BJ (cell line): ENCODE data around the genes TP53BP2, EPHX1 and PYCR2.

GRCh38 chr1:223835690-223836309 lies 9.9 kb downstream of the TP53BP2 start:
- CAGE, long polyA plus RNA = no peak
- RRBS = no CpG with 5 or more reads among the region's 6 CpGs

GRCh38 chr1:223845796-223846626 lies at the start of gene TP53BP2:
TSS of gene TP53BP2 (minus strand) at chr1:223845947.
- CAGE, long polyA plus RNA = no peak
- RRBS = under 1% methylated on average over 63 of the region's 109 CpGs

- CAGE, long polyA plus RNA = no peak
- RRBS = no CpG with 5 or more reads among the region's 85 CpGs
These were observed 121.2 kb upstream of the FBXO28 start for GRCh38 chr1:223992352-223993505.

DNA sequence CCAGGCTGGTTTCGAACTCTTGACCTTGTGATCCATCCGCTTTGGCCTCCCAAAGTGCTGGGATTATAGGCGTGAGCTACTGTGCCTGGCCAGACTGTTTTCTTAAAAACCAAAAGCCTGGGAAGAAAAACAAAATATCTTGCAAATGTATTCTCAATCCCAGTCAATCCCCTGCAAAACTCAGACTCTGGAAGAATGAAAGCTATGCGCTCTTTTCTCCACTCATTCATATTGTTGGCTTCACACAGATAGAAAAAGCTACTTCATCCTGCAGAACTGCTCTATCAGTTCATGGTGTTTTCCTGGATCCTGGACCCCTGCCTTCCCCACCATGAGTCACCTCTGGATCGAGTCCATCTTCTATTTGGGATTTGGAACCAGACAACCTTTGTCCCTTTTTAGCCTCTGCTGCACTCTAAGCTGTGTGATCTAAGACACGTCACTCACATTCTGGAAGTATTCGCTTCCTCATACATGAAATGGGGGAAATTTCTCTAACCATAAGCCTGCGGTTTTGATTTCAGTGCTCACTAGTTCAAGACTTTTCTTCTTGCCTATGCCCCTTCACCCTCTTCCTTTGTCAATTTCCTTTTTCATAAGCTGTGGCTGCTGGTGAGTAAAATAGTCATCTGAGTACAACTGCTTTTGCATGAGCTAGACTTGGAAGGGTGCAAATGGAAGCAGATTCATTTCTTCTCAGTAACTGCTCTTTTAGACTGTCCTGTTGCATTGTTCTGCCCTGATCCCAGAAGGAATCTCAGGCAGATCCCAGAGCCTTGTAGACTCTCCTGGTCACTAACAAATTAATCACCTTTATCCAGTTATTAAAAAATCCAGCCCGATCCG lies 14.1 kb upstream of the DEGS1 start:
- CAGE, long polyA plus RNA = no peak
- RRBS = no CpG with 5 or more reads among the region's 10 CpGs

DNA sequence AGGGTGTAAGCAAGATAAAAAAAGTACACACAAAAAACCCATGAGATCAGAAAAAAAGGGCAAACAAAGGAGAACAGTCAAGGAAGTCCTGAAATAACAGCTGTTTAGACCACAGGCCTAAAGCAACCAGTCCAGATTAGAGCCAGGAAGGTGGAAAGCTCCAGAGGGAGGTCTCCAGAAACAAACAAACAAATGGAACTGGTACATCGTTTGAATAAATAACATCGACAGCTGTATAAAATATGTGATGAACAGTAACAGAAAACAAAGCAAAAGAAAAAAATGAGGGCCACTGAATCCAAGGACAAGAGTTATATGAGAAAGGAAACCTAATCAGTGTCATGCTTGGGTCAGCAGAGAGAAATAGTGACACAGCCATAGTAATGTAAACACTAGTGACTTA lies 67.5 kb downstream of the NVL start:
- CAGE, long polyA plus RNA = no peak
- RRBS = no CpG with 5 or more reads among the region's 2 CpGs

DNA sequence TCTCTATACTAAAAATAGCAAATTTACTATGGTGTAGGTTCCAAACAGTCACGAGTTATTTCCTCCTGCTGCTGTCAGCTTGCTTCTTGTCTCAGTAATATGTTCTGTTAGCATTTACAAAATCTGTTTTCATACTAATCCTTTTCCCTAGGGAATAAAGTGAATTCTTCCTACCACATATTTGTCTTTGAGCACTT lies 2.4 kb downstream of the WDR26 start:
- CAGE, long polyA plus RNA = no peak
- RRBS = no CpG with 5 or more reads among the region's 1 CpG

DNA sequence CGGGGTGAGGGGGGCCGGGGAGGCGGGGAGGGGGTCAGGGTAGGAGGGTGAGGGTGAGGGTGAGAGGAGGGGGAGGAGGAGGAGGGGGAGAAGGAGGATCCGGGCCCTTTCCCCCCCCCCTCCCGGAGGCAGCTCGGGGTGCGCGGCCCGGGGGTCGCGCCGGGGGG lies 252 bp downstream of the WDR26 start:
- CAGE, long polyA plus RNA = no peak
- RRBS = 2% methylated on average over 3 of the region's 12 CpGs

DNA sequence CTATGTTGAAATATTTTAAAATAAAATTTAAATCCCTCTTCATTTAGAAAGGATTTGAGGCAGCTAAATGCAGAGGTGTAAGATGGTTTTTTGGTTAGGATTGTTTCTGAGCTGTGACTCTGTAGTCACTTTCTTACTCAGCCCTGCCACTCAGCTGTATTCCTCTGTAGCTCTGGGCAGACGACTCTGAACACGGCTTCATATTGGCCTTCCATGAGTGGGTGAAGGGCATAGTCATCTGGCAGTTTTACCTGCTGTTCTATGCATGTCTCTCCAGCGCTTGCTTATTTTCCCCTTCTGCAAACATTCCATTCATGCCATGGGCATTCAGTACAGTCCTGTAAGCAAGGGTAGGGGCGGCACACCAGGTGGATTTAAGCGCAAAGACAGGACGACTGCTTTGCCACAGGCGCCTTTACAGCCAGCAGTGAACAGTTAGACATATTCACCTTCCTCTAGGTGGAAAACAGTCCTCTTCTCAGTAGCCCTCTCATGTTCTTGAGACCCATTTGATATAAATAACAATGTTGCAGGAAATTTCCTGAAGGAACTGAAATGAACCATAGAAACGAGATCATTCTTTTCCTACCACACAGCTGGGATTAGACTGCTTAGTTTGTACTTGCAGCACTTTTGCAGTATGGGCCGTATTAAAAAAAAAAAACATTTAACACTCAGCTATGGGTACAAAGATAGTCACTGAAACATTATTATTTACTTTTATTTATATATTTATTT lies 4.5 kb upstream of the WDR26 start:
- CAGE, long polyA plus RNA = no peak
- RRBS = no CpG with 5 or more reads among the region's 9 CpGs

DNA sequence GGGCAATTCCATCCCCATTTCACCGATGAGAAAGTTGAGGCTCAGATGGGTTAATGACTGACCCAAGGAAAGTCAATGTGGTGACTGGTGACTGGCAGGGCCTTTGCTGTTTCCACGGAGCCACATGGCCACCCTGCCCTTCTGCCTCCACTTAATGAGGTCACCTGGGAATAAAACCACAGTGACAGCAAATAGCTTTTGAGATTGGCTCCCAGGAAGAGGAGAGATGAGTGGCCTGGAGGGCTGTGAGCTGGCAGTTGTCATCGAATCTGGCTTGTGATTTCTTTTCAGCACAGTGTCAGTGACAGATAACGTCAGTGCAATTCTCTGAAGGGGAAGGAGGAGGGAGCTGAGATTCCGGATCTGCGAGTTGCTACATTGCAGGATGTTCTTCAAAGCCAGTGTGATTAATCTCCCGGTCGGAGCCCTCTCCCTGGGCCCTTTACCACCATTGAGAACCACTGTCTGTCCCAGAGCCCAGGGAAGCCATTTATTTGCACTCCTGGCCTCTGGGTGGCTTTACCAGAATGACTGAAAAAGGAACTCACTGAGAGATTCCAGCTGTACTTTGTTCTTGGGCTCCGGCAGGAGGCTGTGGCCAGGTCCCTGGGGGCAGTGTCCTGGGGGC lies 117.2 kb downstream of the CNIH3 start:
- CAGE, long polyA plus RNA = no peak
- RRBS = no CpG with 5 or more reads among the region's 9 CpGs

DNA sequence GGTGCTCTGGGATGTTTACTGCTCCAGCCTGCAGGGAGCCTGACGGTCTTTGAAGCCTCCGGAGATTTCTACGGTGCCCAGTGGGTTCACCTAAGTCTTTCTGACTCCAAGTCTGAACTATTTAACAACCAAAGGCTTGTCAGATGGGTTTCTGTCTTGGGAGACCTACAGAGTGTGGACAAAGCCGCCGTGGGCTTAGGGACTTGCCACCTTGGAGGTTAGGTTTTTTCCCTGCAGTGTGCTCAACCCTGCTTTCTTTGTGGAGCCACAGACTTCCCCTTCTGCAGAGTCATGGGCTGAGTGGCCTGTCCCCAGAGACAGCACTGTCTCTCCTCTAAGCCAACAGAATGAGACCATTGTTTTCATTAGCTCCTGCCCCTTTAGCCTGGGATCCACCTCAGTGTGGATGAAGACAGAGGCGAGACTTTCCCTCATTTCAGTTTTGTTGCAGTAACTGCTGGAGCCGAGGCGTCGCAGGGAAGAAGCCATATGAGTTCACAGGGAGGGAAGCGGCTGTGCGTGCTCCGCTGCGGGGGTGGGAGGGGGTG lies 120.6 kb downstream of the CNIH3 start:
- CAGE, long polyA plus RNA = no peak
- RRBS = no CpG with 5 or more reads among the region's 13 CpGs

- CAGE, long polyA plus RNA = no peak
- RRBS = no CpG with 5 or more reads among the region's 13 CpGs
These were observed 16.7 kb downstream of the LBR start for GRCh38 chr1:225410963-225411806.

GRCh38 chr1:225473079-225473752 lies 45.4 kb upstream of the LBR start:
- CAGE, long polyA plus RNA = no peak
- RRBS = no CpG with 5 or more reads among the region's 19 CpGs

DNA sequence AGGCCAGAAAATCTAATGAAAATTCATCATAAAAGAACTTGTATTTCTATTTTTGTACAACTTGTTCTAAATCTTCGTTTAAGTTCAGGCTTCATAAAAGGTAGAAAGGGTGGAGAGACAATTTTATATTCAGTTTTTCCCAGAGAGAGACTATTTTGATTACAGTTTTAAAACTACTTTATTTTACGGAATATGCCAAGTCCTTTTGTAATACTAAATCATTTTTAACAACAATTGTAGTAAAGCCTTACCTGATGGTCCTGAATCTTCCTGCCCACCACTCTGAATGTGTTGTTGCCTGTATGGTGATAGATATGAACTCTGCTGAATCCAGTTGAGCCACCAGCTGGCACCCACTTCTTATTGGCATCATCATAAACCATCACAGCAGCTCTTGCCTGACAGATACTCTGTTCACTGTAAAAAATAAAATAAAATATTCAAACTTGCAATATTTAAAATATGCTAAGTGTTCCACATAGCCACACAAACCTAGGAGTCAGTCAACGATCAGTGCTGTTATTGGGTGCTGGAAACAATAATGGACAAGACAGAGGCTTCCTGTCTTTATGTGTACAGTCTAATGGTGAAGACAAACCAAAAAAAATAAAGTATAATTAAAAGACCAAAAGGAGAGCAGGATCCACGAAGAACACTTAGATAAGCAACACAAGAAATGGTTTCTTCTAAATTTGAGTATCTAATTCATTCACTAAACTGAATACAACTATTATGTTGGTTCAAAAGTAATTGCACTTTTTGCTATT lies 85.7 kb downstream of the ENAH start:
- CAGE, long polyA plus RNA = no peak
- RRBS = no CpG with 5 or more reads among the region's 4 CpGs

GRCh38 chr1:225809833-225810706 lies at the start of gene EPHX1:
TSS of gene EPHX1 (plus strand) at chr1:225810124.
- CAGE, long polyA plus RNA = start-site peak on the plus strand at chr1:225810094-225810127, 343 and 237 reads in 2 replicates
- RRBS = 1% methylated on average over 20 of the region's 86 CpGs

DNA sequence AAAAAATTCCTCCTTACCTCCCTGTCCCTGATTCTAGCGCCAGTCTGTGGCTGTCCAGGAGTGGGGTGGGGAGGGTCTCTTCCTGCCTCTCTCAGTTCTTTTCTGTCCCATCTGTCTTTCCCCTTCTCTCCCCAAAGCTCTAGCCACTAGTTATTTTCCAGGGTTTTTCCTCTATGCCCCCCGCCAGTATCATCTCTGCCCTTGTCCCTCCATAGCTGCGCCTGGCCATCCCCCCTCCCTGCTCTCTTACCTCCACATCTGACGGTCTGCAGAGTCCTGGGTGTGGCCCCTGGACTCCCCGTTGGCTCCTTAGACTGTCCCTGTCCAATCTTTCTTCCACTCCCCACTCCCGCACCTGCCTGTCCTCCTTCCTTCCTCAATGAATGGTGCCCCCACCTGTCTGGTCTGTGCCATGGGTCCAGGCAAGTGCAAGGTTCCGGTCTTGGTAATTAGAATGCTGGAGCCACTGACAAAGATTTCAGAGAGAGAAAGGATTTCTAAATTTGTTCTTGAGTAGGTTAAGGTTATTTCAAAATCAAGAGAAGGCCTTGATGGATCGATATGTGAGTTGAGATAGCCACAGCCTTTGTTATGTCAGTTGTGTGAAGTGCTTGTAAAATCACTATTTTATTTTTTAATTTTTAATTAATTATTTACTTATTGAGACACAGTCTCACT lies 1.7 kb upstream of the TMEM63A start:
- CAGE, long polyA plus RNA = no peak
- RRBS = no CpG with 5 or more reads among the region's 8 CpGs

DNA sequence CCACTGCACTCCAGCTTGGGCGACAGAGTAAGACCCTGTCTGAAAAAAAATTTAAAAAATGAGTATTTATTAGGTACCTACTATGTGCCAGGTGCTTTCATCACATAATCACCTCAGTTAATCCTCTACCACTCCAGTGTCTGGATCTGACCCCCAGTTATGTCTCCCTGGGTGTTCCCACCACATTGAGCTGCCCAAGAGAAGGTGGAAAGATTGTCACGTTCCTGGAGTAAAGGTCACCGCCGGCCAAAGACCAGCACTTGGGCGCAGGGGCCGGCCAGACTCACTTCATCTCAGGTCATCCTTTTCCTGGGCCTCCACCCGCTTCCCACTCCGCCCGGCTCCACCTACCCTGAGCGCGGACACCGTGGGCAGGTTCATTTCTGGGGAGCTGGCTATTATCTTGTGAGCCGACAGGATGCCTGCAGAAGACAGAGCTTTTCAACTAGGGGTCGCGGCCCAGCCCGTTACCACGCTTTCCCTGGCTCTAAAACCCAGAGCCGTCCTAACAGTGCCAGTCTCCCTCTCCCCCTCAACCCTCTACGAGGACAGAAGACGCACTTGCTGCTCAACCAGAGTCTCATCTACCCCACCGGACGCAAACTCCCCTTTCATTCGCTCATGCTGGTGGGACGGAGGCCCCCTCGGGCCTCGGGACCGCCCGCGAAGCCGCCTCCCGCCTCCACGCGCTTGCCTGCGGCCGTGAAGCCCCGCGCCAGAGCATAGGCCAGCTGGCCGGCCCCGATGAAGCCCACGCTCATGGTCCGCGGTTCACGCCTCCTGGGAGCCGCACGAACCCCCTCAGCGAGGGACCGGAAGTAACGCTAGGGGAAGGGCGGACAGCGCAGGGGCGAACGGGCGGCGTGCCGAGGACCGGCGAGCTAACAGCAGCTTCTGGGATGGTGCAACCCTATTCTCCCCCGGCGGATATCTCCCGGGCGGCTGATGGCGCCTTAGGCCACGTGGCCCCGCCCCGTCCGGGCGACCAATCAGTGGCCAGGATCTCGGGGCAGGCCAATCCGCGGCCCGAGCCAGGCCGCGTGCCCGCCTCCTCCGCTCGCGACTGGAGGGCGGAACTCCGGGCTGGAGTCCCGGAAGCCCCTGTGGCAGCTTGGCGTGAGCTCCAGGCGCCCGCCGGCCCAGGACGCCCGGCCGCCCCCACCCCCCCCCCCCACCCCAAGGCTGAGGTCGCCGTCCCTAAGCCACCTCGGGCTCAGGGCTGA lies at the start of gene PYCR2:
TSS of gene PYCR2 (minus strand) at position 901 of the 1,223 bp plus-strand sequence.
- CAGE, long polyA plus RNA = start-site peak on the minus strand centred at position 815 of the sequence, 24 bp wide, 19 and 20 reads in 2 replicates; start-site peak on the minus strand centred at position 919 of the sequence, 17 bp wide, 172 and 74 reads in 2 replicates
- RRBS = 1% methylated on average over 43 of the region's 90 CpGs

GRCh38 chr1:225970386-225970929 lies 28.7 kb downstream of the SDE2 start:
- CAGE, long polyA plus RNA = no peak
- RRBS = no CpG with 5 or more reads among the region's 8 CpGs

DNA sequence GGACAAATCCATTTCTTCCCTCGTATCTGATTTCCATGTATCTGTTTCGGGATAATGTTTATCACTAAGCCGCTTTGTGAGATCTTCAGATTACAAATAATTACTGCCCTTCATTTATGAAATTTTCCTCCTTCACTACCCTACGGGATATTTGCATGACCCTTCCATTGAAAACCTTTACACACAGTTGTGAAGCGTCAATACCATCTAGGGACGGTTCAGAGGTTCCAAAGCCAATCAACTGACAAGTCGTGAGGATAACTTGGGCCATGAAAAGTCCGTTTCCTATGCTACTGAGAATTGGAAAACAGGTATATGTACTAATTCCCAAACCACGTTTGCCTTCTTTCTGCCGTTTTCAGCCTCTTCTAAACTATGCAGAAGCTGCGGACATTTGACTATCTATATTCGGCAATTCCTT lies 1.2 kb upstream of the H3-3A start:
- CAGE, long polyA plus RNA = no peak
- RRBS = no CpG with 5 or more reads among the region's 12 CpGs

- CAGE, long polyA plus RNA = no peak
- RRBS = 2% methylated on average over 31 of the region's 70 CpGs
These were observed 48.1 kb downstream of the H3-3A start for GRCh38 chr1:226110347-226111320.

DNA sequence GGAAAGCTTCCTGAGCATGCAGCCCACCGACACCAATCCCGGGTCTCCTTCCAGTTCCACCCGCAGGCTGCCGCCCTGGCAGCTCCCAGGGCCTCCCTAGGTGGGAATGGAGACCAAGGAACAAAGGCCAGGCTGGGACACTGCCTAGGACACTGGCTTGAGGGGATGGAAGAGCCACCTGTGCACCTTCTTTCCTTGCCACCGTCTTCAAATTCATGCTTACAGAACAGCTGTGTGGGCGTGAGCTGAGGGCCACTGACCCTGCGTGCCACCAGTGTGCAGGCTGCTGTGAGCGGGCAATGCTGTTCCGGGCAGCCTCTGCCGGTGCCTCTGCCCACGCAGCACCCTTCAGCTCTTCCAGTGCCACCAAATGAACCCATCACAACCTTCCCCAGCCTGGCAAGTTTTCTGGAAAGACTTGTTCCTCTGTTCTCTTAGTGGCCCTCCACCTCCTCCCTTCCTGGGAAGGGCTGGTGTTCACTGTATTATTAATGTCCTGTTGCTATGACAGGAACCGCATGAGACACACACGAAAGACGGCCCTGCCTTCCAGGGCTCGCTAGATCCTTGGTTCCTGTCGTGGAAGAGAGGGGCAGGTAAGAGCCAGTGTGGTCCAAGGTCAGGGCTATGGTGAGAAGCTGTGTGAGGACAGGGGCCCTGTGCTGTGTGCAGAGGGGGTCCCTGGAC lies 53.5 kb downstream of the ACBD3 start:
- CAGE, long polyA plus RNA = no peak
- RRBS = 62% methylated on average over 2 of the region's 16 CpGs